LUHMES (cell line): ENCODE measurements around the genes AK7, BCL11B and CYP46A1.

- PRO-cap = bidirectional peak, plus-strand start at chr14:96392142, minus-strand start at chr14:96391807
Measured at GRCh38 chr14:96391687-96392390, at the start of gene AK7. Gene AK7 (plus strand): TSS chr14:96392128.

DNA sequence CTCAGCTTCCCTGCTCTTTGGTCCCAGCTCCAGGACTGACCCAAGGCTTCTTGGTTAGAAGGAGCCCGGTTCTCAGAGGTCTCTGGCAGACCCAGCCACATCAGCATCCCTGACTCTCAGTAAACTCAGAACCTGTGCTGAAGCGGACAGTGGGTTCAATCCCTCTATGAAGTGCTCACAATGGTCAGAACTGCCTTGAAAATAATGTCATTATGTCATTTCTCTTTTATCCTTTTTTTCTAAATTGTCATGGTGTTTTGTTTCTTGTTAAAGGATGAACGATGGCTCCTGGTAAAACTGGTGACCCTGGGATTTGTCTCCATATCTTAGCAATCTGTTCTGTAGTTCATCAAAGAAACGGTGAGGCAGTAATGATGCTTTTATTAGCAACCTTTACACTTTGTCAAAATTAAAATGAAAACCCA lies 426.9 kb downstream of the BCL11B start:
- PRO-cap = no peak

GRCh38 chr14:99238089-99238598 lies 33.9 kb downstream of the BCL11B start:
- PRO-cap = no peak

DNA sequence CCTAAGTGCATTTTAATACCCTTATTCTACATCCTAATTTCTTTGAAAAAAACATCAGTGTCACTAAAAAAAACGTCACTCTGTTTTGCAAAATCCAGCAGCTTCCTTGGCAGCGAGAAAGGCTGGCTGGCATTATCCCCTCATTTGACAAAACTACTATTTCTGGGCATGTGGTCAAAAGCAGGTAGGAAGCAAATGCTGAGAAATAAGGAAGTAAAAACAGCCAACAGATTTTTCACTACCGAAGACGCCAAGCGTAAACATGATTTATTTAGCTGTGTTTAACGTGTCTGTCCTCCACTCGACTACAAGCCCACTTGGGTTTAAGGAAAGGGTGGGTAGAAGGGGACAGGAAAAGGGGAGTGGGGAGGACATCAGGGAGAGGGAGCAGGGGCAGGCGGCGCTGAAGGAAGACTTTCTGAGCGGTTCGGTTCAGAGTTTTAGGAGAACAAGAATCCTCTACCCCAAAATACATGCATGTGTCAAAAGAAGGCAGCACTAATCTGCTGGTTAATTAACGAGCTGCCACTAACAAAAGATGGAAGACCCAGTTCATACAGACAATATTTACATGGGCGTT lies 30.2 kb downstream of the BCL11B start:
- PRO-cap = no peak

DNA sequence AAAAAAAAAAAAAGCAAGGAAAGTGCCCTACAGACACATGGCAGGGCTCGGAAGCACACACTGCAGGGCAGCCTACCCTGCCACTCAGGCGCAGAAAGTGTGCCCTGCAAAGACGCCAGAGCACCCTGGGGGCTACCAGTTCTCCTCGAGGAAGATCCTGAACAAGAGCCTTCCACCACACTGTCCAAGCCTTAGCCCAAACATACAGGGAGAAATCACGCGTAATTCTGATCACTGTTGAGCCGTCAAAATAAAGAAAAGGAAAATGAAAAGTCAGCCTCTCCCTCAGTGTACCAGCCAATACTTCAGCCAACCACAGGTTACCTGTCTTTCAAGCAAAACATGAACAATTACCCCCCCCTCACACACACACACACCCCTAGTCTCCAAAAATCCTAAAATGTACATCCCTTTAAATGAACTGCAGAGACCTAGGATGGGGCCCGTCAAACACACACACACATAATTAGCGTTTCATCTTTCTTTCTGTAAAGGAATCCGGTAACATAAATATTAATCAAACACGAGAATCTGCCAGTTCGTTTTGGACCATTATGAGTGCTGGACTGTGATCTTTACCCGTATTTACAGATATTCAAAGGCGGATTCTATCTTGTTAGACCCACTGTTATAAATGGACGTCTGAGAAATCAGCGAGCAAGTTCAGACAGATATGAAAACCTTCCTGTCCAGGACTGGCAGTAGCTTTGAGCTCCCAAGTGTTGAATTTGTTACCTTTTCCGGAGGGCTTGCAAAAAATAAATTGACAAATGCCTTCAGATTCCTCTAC lies 27.9 kb downstream of the BCL11B start:
- PRO-cap = no peak

DNA sequence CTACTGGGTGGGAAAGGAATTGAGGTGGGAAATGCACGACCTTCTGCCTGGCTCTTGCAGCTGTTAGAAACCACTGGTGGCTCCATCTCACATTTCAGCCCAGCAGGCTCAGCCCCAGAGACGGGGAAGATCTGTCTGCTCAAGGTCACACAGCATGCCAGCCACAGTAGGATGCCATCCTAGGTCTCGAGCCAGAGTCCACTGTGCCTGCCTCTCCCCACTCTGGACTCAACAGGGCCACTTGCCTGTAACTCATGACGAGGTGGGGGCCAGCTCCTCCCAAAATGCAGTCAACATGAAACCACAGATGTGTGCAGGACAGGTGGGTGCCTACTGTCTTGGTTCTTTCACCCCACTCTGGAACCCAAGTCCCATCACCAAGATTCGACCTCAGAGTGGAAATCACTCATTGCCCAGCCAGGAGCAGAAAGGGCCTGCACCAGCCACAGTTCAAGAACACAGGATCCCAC lies 23.2 kb downstream of the BCL11B start:
- PRO-cap = no peak

DNA sequence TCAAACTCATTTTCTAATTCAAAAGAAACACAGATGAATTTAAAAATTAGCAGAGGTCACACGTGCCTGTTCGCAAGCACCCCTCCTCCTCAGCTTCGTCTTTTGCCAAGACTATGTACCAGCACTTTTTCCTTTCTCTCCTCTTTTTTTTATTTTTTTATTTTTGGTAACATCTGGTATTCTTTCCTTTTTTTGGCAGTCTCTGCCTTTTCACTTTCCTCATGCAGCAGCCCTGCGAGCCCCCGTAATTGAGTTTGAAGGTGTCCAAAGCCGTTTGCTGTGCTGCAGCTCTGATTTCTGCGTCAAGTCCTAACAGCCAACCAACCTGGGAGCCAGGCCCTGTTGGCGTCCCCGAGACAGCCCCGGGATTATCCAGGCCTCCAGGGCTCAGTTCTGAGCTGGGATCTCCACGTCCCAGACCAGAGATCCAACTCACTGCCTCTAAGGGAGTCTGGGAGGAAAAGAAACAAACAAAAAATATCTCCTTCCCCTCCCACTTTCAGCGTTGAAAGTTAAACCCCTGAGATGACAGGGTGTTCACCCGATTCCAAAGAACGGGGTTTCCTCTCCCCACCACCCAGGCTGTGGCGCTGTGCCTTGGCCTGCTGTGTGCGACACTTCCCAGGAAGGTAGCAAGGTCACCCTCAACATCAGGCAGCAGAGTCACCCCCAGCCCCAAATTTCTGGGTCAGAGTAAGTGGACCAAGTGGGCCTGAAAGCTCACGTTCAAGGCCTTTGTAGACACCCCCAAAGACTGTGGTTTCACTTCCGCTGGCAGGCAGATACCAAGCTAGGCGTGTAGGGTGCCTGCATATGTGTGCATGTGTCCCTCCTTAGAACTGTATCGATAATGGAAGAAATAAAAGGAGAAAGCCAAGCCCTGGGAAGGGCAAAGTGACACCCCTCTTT lies 11.2 kb downstream of the BCL11B start:
- PRO-cap = no peak

DNA sequence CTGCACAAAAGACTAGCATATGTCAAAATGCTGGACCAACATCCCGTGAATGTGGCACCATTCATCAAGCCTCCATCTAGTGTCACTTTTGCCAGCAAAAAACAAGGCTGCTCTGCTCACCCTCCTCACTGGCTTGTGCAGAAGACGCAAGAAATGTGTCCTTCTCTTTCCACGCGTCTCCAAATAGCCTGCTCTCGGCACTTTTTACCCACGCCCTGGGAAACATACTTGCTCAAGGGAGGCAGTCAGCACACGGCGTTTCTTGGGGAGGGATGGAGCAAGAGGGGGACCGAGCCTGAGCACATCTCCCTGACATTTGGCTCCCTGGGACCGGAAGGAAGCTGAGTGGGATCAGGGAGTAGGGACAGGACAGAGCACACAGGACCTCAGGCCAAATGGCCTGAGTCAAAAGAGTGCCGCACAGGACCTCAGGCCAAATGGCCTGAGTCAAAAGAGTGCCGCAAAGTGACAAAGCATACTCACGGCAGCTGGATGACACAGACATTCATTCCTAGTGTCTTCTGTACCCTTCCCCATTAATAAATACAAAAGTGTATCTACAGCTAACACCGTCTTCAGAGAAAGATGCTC lies 7.2 kb downstream of the BCL11B start:
- PRO-cap = no peak

DNA sequence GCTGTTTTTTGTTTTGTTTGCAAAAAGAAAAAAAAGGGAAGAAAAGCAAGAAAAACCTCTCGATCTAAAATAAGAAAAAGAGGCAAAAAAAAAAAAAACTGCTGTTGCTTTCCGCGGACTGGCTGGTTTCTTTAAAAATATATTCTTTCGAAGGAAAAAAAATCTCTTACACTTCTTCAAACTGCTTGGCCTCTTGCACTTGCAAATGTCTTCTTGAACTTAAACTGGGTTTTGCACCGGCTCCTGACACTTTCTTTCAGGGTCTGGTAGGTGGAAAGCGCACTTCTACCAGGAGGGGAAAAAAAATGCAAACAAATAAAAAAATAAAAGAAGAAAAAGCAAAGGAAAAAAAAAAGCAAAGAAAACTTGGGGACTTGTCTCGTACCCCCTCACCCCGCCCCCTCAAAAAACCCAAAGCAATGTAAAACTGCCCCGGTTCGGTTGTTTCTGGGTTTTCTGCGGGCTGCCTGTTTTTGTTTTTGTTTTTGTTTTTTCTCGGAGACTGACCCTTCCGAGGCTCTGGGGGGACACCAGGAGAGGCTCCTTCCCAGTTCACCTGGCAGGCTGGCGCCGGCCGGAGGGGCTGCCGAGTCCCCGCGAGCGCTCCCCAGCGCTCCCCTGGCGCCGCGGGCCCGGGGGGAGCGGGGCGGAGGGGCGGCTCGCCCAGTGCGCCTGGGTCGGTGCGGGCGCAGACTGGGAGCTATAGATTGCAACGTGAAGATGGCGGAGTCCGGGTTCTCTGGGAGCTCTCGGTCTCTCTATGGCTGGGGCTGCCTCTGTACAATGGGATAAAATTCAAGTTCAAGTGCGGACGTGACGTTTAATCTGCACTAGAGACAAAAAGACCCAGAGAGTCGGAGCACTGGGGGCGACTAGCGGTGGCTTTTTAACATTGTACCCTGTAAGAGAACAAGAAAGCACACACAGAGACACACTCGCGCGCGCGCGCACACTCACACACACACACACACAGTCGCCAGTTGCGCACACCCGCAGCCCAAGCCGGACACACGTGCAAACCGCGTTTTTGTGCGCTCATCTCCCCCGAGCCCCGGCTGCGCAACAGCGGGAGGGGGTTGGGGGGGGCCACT lies at the start of gene BCL11B:
Gene BCL11B, minus strand, starts transcription at position 766 of the 1,091 bp plus-strand sequence.
- PRO-cap = no peak

GRCh38 chr14:99412129-99412590 lies 68.5 kb downstream of the SETD3 start:
- PRO-cap = no peak

- PRO-cap = no peak
Measured at GRCh38 chr14:99481573-99482404, 580 bp downstream of the CCNK start.

DNA sequence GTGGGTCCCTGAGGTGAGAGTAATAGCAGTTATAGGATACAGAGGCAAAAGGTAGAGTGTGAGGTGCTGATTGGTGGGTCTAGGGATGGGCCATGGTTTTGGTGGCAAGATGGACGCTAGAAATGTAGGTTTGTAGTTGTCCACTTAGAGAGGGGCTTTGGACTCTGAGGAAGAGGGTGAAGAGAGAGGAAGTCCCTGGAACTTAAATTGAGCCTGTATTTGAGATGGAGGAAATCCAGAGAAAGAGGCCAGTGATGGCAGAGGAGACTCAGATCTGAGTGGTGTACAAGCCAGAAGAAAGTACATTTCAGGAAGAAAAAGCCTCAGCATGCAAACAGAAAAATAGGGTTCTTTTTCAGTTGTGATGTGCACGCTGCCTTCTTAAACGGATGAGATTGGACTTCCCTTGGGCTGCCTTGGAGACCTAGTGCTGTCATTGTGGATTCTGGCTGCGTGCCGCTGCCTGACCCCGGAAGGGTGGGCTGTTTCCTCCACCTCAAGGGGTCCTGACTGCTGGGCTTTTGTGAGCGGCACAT lies 24.8 kb downstream of the CCNK start:
- PRO-cap = no peak

DNA sequence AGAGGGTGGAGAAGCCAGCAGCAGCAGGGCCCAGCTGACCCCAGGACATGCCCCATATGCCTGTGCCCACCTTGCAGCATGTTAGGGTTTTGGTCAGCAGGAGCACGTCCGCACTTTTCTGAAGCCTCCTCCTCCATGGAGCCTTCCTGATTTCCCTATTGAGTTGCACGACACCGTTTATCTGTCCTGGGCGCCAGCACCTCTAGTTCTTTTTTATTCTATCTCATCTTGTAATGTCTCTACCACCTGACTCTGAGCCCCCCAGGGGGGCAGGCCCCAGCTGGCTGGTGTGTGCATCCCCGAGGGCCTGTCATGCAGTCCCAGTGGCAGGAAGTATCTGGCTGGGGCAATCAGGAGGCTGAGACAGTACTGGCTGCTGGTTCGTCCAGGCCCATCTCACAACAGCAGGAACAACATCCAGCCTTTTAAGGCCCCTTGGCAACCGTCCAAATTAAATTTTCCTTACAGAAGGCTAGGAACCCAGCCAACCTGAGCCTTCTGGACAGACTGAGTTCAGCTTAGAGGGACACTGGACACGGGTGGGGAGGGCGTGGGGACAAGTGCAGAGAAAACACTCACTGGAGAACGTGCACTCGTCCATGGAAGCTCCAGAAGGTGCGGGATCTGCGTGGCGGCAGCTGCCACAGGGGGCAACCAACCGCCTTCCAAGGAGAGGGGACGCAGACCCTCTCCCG lies 39.5 kb downstream of the CCDC85C start:
- PRO-cap = no peak

- PRO-cap = no peak
Measured at GRCh38 chr14:99571001-99571326, 33.0 kb downstream of the CCDC85C start.

DNA sequence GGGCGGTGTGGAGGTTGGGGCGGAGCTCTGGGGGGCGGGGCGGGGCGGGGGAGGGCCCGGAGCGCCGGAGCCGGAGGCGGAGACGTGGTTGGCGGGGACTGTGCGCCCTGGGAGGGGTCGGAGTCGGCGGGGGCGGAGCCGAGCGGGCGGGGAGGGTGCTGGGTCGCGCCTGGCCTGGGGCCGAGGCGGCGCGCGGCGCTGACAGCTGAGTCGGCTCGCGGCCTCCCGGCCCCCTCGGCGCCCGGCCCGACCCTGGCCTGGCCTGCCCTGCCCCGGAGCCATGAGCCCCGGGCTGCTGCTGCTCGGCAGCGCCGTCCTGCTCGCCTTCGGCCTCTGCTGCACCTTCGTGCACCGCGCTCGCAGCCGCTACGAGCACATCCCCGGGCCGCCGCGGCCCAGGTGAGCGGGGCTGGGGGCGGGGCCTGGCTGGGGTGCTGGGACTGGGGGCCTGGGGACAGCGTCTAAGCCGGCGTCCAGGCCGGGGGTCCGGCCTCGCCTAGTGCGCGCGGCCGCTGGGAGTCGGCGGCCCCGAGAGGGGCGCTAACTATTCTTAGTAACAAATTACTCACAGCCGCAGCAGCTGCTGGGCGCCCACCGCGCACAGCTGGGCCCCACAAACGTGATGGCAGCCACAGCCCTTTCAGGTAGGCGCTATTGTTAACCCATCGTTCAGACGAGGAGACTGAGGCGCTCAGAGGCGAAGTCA lies at the start of gene CYP46A1:
Gene CYP46A1, plus strand, starts transcription at position 161 of the 706 bp plus-strand sequence.
- PRO-cap = bidirectional peak, plus-strand start at position 161 of the sequence, minus-strand start outside the sequence

DNA sequence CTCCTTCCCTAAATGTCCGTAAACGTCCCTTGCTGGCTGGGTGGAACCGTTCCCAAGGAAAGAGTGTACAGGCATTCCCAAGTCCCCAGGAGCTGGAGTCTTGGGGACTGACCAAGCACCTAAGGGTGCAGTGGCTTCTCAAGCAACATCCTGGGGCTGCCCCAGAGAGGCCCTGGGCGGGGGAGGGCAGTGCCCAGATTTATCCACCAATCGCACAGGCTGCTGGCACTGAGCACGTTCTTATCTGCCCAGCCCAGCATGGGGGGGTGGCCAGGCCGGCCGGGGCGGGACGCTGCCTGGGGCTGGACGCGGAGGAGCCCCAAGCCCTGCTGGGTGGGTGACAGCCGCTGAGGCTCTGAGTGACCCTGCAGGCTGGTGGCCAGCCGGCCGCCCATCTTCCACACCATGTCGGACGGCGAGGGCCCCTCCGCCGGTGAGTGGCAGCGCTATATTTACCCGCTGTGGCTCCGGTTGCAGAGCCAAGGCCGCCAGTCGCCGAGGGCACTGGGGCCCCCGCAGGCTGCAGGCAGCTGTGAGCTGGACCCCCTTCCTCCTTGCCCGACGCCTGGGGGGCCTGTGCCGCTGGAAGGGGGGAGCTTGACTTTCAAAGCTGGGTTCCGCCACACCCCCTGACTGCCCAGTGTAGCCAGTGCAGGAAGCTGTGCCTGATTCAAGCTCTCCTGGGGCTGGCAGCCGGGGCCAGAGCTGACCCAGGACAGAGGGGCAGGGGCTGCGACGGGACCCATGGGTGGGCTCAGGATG lies 53.5 kb downstream of the CYP46A1 start:
- PRO-cap = no peak

DNA sequence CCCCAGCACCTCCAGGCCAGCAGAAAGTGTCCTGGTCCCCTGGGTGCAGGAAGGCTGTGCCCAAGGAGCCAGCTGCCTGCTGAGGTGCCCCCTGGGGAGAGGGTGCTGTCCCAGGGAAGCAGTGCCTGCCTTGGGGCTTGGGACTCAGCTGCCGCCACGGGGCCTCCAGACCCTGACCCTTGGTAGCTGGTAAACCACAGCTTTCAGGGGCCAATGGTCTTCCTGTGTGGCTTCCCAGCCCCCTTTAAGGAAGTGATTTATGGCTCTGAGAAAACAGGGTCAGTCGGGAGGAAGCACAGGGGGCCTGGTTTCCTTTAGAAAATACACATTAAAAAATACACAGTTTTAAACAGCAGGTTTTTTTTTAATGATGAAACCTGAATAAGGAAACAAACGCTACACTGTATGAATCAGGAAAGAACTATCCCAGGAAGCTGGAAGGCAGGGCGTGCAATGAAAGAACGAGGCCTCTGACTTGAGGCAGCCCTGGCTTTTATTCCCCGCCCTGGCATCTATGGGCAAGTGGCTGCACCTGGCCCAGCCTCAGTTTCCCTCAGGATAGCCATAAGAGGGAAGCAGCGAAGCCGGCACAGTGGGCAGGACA lies 40.6 kb upstream of the EML1 start:
- PRO-cap = no peak

DNA sequence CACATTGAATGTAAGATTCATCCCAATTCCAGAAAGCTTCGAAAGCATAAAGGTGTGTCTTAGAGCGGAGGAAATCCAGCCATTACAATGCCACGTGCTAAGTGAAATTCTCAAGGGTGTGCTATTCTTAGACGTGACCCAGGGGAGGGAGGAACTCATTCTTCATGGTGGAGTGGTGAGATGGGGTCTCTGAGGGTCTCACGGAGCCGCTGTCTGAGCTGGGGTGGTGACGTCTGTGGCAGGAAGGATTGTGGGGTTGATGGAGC lies 25.1 kb upstream of the EML1 start:
- PRO-cap = no peak

- PRO-cap = no peak
Measured at GRCh38 chr14:99908793-99909488, 115.7 kb downstream of the EML1 start.

- PRO-cap = no peak
Measured at GRCh38 chr14:100129489-100129716, 30.0 kb downstream of the DEGS2 start.